Kidney (tissue), 2 donors: ENCODE data around the gene SMIM2.

DNA sequence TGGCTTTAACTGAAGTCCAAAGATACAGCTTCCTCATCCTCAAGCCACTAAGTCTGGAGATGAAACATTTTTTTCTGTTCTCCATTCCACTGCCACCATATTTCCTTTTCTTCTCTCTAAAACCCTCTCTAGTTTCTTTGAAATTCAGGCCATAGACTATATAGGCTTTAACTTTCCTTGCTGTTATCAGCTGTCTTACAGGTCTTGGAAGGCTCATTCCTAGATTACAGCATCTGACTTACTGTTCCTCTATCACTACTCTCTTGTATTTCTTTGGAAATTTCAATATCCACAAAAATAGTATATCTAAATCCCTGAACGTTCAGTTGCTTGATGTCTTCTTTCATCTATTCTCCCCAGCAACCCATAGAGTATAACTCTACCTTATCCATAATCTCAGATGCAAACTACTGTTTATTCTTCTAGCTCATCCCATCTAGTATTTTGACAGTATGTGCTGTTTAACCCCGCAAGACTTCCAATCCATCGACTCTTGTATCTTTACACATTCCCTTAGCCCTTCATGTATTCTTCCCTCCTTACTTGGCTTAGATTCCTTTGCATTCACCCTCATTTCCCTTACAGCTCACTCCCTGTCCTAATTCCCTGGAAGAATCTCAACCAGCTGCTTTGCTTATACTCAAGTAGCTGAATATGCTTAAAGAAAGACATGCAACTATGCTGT, 7.7 kb downstream of the CCDC122 start:
- PRO-cap: no peak
- RRBS: no CpG with 5 or more reads among the region's 3 CpGs

GRCh38 chr13:44045141-44045496, 115.9 kb downstream of the SMIM2 start:
- PRO-cap: no peak
- RRBS: no CpG with 5 or more reads among the region's 3 CpGs

DNA sequence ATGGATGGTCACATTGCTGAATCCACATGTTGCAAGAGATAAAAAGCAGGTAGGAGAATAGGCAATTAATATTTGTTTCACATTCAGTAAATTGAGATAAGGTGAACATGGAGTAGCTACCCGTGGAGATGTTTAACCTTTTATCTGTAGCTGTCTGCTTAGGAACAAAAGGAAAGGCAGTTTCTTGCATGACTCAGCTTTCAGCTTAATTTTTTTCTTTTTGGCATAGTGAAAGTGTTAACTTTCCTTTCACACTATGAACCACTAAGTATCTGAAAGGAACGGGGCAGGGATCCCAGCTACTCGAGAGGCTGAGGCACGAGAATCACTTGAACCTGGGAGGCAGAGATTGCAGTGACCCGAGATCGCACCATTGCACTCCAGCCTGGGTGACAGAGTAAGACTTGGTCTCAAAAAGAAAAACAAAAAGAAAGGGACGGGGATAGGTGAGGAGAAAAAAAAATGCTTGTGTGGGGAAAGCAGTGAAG, 105.4 kb downstream of the SMIM2 start:
- PRO-cap: no peak
- RRBS: no CpG with 5 or more reads among the region's 7 CpGs

DNA sequence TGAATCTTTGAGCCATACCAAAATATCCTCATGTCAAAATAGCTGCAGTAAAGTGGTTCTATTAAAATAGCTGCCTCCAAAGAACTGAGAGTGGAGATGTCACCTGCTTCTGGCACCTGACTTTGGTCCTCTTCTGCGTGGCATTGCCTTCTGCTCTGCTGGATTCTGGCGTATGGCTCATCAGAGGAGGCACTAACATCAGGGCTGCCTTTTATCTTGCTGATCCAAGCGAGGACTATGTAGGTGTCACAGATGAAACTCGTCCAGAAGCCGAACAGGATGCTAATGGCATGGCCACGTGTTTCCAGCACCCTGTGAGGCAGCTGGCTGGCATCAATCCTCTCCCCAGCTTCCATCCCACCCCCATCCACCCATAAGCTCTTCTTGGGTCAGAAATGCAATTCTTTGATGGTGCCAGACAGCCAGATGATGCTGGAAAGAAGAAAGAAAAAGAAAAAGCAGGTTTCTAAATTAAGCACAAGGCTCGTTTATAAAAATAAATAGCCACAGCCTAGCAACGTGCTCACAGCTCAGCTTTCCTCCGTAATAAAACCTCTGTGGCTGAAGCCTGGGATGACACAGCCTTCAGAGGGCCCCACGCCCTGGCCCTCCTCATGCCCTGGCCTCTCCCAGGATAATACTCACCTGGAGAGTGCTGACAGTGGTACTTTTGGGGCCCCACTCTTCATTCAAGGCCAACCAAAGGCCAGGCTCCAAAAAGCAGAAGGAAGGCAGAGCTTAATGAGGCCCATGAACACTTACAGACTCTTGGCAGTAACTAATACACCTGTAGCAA, at the start of gene SMIM2:
SMIM2 (minus strand) TSS at position 758 of the 796 bp plus-strand sequence.
- PRO-cap: no peak
- RRBS: no CpG with 5 or more reads among the region's 10 CpGs

GRCh38 chr13:44310773-44311482, 62.7 kb upstream of the SERP2 start:
- PRO-cap: no peak
- RRBS: no CpG with 5 or more reads among the region's 3 CpGs

GRCh38 chr13:44367805-44368241, 5.8 kb upstream of the SERP2 start:
- PRO-cap: no peak
- RRBS: no CpG with 5 or more reads among the region's 3 CpGs

GRCh38 chr13:44379916-44380377, 6.3 kb downstream of the SERP2 start:
- PRO-cap: no peak
- RRBS: no CpG with 5 or more reads among the region's 2 CpGs

- PRO-cap: no peak
- RRBS: no CpG with 5 or more reads among the region's 11 CpGs
Measured at GRCh38 chr13:44412284-44412666, 38.7 kb downstream of the SERP2 start.

- PRO-cap: no peak
- RRBS: no CpG with 5 or more reads among the region's 15 CpGs
Measured at GRCh38 chr13:44422505-44423303, 49.1 kb downstream of the SERP2 start.

GRCh38 chr13:44497508-44498697, 78.2 kb downstream of the TSC22D1 start:
- PRO-cap: no peak
- RRBS: no CpG with 5 or more reads among the region's 1 CpG

GRCh38 chr13:44555009-44555715, 21.0 kb downstream of the TSC22D1 start:
- PRO-cap: no peak
- RRBS: no CpG with 5 or more reads among the region's 12 CpGs

DNA sequence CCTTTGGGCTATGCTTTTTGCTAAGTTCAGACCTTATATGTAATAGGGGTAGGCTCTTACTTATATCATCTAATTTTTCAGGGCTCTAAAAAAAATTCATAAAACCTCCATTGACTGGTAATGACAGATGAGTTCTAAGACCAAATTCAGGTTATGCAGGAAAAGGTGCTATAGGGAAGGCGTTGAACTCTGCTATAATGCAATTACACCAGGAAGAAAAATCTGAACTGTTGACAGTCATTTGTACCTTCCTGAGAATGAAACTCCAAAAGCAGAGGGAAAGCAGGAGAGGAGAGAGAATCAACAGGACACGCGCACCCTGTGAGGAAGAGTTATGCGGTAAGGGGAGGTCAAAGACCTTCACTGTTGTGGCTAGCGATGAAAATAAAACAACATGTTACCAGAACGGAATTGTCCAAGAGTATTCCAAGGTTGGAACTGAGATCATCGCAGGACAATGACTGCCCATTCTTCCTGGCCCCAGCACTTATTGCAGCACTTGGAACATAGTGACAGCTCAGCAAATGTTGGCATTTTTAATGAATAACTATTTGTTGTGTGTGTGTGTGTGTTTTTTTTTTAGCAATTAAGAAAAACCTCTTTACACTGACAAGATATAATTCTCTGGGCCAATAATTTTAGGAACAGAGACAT, 176.0 kb upstream of the TSC22D1 start:
- PRO-cap: no peak
- RRBS: no CpG with 5 or more reads among the region's 7 CpGs

DNA sequence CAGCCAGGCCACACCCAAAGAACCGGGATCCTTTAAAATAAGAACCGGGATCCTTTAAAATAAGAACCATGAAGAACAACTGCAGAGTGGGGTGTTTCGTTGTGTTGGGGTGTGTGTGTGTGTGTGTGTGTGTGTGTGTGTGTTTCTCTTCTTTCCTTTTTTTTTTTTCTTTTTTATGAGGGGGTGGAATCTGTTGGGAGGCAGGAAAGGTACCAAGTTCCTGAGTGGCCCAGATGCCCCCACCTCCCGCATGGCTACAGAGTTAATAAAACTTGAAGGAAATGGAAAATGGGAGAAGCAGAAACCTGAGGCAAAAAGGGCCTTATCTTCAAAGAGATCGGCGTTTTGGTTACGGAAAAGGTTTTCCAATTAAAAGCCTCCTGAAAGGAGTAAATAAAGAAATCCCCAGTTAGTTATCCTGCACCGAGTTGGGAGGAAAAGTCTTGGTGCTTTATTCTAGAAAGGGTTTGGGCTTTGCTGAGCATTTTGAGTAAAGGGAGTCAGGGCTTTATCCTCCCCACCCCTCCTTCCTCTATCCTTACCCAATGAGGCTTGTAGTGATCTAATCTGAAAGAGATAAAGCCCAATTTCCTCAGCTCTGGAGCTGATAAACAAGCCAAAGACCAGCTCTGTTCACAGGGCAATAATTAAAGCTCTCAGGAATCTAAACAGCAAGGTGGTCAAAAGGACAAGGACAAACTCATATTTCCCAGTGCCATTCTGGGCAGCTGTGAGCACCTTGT, 188.7 kb upstream of the TSC22D1 start:
- PRO-cap: no peak
- RRBS: no CpG with 5 or more reads among the region's 8 CpGs

GRCh38 chr13:44904826-44905373, 84.4 kb downstream of the NUFIP1 start:
- PRO-cap: no peak
- RRBS: no CpG with 5 or more reads among the region's 7 CpGs

- PRO-cap: bidirectional peak, plus-strand start at chr13:44918148, minus-strand start at chr13:44918031
- RRBS: no CpG with 5 or more reads among the region's 41 CpGs
Measured at GRCh38 chr13:44917546-44918298, 71.5 kb downstream of the NUFIP1 start.

DNA sequence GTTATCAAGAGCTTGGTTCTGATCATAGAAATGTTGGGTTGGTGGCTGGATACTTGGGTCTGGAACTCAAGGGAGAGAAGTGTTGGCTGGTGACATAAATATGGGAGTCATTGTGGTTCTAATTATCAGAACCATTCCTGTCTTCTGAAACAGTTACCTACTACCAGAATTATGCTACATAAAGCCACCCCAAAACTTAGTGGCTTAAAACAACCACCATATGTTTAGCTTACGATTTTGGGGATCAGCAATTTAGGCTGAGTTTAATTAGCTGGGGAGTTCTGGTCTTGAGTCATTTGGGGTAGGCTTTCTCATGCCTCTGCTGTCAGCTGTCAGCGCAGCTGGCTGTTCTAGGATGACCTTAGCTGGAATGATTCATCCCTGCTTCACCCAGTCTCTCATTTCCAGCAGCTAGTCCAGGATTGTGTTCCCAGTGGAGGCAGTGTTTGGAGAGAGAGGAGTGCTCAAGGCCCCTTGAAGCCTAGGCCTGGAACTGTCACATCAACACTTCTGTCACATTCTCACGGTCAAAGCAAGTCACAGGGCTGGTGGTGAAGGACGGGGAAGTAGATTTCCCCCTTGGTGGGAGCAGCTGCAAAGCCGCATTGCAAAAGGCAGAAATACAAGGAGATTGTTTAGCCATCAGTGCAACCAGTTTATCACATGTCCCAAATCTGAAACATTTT, 15.3 kb downstream of the TPT1 start:
- PRO-cap: no peak
- RRBS: no CpG with 5 or more reads among the region's 5 CpGs

- PRO-cap: unidirectional peak, minus-strand start at chr13:45335509
- RRBS: no CpG with 5 or more reads among the region's 4 CpGs
Measured at GRCh38 chr13:45334769-45335714, 5.9 kb downstream of the TPT1 start.

GRCh38 chr13:45370795-45371384, 29.9 kb upstream of the TPT1 start:
- PRO-cap: no peak
- RRBS: 7% methylated on average over 10 of the region's 36 CpGs

- PRO-cap: no peak
- RRBS: no CpG with 5 or more reads among the region's 12 CpGs
Measured at GRCh38 chr13:45416660-45417210, 1.4 kb downstream of the SLC25A30 start.

DNA sequence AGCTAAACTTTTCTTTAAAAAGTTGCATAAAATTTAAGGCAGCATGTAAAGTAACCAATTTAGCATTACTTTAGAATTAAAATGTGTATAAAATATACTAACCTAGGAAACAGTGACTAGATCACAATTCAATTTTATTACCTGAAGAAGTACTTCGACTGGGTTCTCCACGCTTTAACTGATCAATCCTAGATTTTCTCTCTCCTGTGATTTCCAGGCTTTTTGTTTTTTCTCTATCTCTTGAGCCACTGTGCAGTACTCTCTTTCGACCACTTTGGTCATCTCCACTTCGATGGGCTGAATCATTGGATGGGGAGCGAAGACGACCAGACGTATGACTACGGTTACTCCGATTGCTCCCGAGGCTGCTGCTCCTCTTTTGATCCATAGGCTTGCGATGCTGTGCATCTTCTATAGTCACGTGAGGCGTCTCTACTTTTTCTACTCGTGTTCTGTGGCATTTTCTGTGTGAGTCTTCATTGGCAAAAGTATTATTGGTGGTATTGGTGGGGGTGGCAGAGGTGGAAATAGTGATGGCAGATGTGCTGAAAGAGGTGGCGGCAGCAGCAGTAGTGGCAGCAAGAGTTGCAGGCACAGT, 83.8 kb downstream of the ZC3H13 start:
- PRO-cap: no peak
- RRBS: no CpG with 5 or more reads among the region's 15 CpGs